AG04450 (cell line): ENCODE data around the genes AGAP4, GPRIN2 and FAM25G.

GRCh38 chr10:45847231-45847892, at the start of gene AGAP4:
Gene AGAP4 (minus strand): TSS chr10:45847500.
- CAGE, long polyA plus RNA, result no peak
- RRBS, result no CpG with 5 or more reads among the region's 20 CpGs

DNA sequence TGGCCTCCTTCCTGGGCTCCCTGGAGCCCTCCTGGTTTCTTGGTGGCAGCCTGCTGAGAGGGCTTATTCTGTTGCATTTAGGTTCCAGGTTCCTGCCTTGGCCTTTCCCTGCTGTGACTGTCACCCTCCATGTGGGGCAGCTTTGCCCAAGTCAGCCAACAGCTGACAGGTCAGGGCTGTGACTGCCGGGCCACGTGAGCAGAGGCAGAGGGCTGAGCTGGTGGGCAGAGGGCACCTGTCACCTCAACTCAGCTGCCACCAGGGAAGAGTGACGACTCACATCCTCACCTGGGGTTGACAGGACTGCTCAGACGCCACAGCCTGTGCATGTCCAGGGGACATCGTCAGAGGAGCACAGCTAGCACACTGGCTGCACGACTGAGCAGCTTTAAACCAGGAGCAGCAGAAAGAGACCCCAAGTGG, 45.4 kb upstream of the MSMB start:
- CAGE, long polyA plus RNA, result no peak
- RRBS, result no CpG with 5 or more reads among the region's 6 CpGs

GRCh38 chr10:46291962-46292749, 5.4 kb downstream of the ANTXRL start:
- CAGE, long polyA plus RNA, result no peak
- RRBS, result no CpG with 5 or more reads among the region's 10 CpGs

DNA sequence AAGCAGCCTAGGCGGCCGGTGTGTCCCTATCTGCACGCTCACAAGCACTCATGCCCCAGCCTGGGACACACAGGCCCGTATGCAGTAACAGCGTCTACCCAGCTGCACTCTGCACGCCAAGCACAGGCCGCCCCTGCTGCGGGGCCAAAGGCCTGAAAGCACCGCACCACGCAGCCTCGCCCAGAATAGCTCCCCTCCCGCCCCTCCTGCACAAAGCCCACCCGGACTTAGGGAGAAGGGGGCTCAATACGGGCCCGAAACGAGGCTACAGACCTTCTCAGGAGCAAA, 733 bp downstream of the GPRIN2 start:
- CAGE, long polyA plus RNA, result no peak
- RRBS, result 11% methylated on average over 3 of the region's 16 CpGs

DNA sequence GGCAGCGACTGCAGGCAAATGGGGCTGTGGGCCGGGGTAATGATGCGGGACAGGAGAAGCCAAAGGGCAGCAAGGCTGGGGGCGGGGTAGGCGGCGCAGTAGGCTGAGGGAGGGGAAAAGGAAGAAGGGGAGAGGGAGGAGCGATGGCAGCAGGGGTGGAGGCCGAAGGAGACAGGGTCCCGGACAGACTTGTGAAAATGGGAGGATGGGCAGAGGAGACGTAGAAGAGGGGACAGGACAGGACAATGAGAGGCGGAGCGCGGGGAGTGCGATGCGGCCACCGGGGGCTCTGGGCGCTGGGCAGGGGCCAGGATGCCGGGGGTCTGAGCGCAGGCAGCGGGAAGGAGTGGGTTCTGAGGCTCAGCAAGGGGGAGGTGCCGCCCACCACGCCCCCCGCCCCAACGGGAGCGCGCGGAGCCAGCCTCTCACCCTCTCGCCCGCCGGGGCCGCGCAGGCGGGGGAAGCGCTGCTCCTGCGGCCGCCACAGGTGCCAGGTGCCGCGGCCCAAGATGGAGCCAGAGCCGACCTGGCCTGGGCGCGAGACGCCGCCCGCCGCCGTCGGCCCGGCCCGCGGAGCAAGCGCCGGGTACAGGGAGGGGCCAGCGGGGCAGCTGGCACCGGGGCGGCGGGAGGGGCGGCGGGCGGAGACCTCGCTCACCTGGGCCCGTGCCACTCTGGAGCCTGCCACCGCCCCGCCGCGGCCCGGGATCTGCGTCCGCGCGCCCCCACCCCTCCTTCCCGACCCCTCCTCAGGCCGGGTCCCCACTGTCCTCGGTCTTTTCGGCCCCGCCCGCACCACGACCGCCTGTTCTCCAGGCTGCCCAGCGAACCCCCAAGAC, at the start of gene GPRIN2:
GPRIN2 (minus strand) TSS at position 590 of the 839 bp plus-strand sequence.
- CAGE, long polyA plus RNA, result no peak
- RRBS, result 4% methylated on average over 48 of the region's 79 CpGs

GRCh38 chr10:46556908-46557350, 471 bp upstream of the GPRIN2 start:
- CAGE, long polyA plus RNA, result no peak
- RRBS, result 5% methylated on average over 7 of the region's 26 CpGs

DNA sequence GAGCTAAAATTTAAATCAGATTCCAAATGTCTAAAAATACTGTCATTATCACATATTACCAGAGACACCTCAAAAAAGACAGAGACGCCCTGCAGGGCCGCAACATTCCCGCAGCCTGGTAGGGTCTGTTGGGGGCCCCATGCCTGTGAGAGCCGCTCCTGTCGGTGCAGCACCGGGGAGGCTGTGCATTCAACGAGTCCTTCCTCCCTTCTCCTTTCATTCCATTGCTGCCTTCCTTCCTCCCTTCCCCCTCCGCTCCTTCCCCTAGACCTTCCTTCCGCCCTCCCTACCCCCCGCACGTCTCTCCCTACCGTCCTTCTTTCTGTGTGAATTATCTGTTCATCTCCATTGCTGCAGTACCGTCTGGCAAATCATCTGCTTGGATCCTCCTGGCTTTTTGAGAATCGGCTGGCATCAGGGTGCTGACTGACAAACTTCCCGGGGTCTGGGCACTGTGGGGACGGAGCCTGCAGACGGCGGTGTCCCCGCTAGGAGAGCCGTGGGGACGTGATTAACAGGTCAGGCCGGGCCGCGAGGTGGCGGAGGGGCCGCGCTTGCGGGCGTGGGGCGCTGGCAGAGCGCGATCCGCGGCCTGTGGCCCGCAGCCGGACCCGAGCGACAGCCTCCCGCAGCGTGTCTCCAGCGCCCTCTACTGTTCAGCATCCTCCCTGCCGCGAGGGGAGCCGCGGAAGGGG, 18.7 kb downstream of the SYT15 start:
- CAGE, long polyA plus RNA, result no peak
- RRBS, result no CpG with 5 or more reads among the region's 45 CpGs

GRCh38 chr10:46635408-46635750, 56.5 kb downstream of the SYT15 start:
- CAGE, long polyA plus RNA, result no peak
- RRBS, result no CpG with 5 or more reads among the region's 51 CpGs

DNA sequence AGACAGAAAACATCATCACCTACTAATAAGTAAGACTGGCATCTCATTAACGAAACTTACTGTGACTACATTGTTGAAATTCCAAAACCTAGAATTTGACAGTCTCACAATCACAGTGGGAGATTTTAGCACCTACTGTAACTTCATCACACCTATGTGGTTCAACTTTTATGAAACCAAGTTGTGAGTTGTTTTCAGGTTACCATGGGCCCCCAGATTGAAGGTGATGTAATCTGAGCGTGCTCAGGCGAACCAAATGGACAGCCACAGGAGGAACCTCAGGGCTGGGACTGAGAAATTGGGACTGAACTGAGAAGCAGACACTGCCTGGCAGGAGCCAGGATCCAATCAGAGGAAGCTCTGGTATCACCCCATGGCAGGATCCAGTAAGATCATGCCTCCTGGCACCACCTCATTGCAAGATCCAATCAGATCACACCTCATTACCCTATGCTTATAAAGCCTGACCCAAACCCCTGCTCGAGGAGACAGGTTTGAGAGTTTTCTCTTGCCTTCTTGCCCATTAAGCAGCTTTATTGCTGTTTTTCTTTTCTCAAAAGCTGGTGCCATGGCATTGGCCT, 43.3 kb upstream of the GDF10 start:
- CAGE, long polyA plus RNA, result no peak
- RRBS, result no CpG with 5 or more reads among the region's 4 CpGs

DNA sequence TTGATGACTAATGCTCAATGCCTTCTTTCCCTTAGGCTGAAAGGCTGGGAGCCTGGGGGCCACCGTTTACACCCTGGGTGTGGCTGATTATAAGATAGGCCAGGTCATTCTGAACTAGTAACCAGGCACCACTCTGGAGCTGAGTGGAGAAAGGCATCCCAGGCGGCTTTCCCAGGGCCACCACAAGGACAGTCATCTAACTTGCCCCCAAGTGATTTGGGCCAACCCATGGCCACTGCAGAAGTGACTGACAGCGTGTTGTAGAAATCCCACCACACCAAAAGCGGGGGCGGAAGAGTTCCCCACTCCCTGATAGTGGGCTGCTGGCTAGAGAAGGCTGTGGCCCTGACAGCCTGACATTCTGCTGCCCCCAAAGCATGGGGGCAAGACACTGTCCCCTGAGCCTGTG, 22.9 kb upstream of the ZNF488 start:
- CAGE, long polyA plus RNA, result no peak
- RRBS, result no CpG with 5 or more reads among the region's 5 CpGs

DNA sequence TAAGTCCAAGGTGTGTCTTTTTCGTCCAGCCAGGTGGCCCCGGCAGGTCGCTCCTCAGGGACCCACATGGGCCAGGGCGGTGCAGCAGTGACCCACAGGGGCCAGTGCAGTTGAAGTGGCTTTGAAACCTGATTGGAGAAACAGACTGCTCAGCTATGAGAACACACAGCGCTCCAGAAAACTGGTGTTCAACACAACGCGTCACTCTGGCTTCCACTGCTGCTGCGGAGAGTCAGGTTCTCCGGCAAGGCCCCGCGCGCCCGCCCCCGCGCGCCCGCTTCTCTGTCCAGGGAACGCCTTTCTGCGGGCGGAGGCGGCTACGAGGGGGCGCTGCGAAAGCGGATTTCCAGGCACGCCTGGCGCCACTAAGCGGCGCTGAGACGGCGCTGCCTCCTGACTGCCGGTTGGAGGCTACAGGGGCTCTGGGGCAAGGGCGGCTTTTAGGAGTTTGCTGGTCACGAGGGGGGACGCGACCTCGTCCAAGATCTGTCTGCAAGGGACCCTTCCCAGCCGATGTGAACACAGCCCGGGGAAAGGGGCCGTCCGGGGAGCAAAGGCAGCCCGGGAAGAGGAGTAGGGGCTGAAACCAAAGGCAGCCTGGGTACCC, 22.7 kb downstream of the ANXA8 start:
- CAGE, long polyA plus RNA, result no peak
- RRBS, result no CpG with 5 or more reads among the region's 42 CpGs

- CAGE, long polyA plus RNA, result no peak
- RRBS, result no CpG with 5 or more reads among the region's 12 CpGs
Observed at GRCh38 chr10:47491482-47491855, at the start of gene FAM25G. Gene FAM25G (minus strand): TSS chr10:47491700.

GRCh38 chr10:47673108-47673459, 90.3 kb downstream of the SYT15B start:
- CAGE, long polyA plus RNA, result no peak
- RRBS, result no CpG with 5 or more reads among the region's 1 CpG

DNA sequence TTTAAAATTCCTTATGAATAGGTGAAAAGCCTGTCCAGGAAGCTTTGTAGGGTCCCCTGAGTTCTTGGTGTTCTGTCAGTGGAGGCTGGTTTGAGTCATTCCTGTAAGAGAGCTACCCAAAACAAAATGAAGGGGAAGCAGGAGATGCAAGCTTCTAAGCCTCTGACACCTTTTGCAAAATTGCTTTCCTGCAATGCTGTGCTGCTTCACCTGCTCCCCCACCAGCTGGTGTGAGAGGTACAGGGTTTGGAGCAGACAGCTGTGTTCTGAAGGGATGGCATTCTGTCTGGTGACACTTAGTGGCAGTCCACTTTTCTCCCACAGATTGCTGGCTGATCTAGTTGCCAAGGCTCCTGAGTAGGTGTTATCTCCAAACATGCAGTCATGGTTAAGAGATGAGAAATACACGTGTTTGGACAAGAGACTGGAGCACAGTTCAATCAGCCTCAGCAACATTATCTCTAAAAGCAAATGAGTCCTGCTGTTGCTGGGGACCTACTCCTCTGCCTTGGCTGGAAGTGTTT, 23.8 kb downstream of the NPY4R2 start:
- CAGE, long polyA plus RNA, result no peak
- RRBS, result no CpG with 5 or more reads among the region's 1 CpG

- CAGE, long polyA plus RNA, result no peak
- RRBS, result no CpG with 5 or more reads among the region's 30 CpGs
Observed at GRCh38 chr10:48140287-48140613, 134.2 kb downstream of the FRMPD2 start.

DNA sequence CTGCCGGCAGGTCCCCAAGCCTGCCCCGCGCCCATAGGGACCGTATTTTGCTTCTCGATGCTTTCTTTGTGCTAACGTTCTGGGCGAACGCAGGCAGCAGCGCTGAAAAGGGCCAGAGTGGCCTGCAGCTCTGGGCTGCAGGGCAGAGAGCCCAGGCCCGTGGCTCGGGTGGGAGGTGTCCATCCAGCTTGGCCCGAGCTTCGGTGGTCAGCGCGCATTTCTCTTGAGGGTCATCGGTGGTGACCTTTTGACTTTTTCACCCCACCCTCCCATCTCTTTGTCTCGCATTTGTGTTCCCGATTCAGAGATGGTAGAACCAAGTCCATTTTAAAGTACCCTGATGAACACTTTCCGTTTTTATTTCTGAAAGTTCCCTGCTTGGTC, 771 bp downstream of the MAPK8 start:
- CAGE, long polyA plus RNA, result no peak
- RRBS, result no CpG with 5 or more reads among the region's 19 CpGs

GRCh38 chr10:48372394-48372863, 66.0 kb downstream of the MAPK8 start:
- CAGE, long polyA plus RNA, result no peak
- RRBS, result no CpG with 5 or more reads among the region's 5 CpGs

DNA sequence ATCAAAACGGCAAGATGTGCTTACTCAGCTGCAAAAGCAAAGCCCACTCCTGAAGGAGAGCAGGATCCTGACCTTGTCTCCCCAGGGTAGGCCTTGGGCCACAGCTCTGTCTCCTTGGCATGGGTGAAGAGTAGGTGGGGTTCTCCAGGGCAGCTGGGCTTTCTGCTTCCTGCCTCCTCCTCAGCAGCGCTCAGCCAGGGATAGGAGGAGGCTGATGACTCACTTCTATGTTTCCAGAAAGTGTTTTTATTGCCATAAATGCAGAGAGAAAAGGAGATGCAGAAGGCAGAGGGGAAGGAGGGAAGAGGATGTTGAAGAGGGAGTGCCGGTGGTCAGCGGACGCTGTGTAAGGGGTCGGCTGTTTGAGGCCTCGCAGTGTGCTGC, 107.7 kb downstream of the ARHGAP22 start:
- CAGE, long polyA plus RNA, result no peak
- RRBS, result no CpG with 5 or more reads among the region's 7 CpGs

DNA sequence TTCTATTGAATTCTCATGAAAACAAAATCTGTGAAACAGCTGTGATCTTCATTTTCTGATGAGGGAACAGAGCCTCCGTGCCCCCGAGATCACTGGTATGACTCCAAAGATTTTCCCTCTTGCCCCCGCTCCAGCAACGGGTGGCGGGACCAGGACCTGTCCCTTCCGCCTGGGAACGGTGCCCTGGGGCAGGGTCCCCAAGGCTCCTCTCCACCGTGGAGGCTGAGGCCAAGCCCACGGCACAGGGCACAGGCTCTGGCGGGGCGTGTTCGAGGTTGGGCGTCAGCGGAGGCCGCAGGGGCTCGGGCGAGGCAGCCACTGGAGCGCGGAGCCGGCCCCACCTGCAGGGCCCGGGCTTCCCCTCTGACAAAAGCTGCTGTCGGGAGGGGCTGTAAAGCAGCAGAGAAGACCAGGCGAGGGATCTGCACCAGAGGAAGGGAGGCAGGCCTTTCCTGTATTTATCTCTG, 13.2 kb upstream of the WDFY4 start:
- CAGE, long polyA plus RNA, result no peak
- RRBS, result no CpG with 5 or more reads among the region's 23 CpGs

- CAGE, long polyA plus RNA, result no peak
- RRBS, result no CpG with 5 or more reads among the region's 15 CpGs
Observed at GRCh38 chr10:48934830-48935604, 4.6 kb downstream of the LRRC18 start.